M059J (cell line): ENCODE data around the genes INPP5J and RNF185.

GRCh38 chr22:30318711-30319510 lies 7.8 kb downstream of the TBC1D10A start:
- RAMPAGE, long total RNA, result no peak

- RAMPAGE, long total RNA, result no peak
These were observed 14.6 kb downstream of the SF3A1 start for GRCh38 chr22:30342057-30342600.

GRCh38 chr22:30408978-30409517 lies 12.2 kb downstream of the SEC14L2 start:
- RAMPAGE, long total RNA, result no peak

- RAMPAGE, long total RNA, result no peak
These were observed 11.9 kb upstream of the MTFP1 start for GRCh38 chr22:30413595-30414194.

GRCh38 chr22:30425966-30426845 lies 638 bp downstream of the MTFP1 start:
- RAMPAGE, long total RNA, result no peak

DNA sequence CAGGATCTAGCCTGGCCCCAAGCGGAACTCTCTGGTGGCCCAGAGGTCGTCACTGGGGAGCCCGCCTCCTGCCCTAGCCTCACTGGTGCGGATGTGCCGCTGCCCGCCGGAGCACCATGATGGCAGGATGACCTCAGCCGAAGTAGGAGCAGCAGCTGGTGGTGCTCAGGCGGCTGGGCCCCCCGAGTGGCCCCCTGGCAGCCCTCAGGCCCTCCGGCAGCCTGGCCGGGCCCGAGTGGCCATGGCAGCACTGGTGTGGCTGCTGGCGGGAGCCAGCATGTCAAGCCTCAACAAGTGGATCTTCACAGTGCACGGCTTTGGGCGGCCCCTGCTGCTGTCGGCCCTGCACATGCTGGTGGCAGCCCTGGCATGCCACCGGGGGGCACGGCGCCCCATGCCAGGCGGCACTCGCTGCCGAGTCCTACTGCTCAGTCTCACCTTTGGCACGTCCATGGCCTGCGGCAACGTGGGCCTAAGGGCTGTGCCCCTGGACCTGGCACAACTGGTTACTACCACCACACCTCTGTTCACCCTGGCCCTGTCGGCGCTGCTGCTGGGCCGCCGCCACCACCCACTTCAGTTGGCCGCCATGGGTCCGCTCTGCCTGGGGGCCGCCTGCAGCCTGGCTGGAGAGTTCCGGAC lies 900 bp downstream of the SLC35E4 start:
- RAMPAGE, long total RNA, result no peak

DNA sequence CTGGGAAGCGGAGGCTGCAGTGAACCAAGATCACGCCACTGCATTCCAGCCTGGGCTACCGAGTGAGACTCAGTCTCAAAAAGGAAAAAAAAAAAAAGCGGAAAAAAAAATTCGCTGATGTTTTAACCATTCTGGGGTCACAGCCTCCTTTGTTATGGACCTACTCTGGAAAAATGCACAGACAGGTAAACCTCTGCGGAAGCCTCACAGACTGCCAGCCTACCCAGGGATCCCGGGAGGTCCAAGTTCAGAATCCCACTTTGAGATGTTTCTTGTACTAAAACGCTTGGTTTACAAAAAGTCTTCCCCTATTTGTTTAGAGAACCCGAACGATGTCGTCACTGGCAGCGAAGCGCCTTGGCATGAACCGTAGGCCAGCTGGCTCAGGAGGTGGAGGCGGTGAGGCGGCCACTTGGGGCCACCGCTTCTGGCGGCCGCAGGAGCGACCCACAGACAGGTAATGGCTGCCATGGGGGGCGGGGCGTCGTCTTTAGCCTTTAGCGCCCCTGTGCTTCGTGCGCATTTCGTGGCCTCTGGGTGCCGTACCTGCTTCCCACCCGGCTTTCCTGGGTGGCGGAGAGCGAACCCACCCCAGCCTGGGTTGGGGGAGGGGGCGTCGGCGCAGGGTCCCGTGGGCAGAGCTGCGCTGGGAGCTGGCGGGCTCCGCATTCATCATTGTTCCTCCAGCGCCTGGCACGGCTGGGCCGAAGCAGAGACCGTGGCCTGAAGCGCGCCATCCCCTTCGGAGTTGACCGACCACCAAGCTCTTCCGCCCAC lies 598 bp upstream of the OSBP2 start:
- RAMPAGE, long total RNA, result no peak

- RAMPAGE, long total RNA, result no peak
These were observed 35.8 kb downstream of the MORC2 start for GRCh38 chr22:30932663-30933367.

DNA sequence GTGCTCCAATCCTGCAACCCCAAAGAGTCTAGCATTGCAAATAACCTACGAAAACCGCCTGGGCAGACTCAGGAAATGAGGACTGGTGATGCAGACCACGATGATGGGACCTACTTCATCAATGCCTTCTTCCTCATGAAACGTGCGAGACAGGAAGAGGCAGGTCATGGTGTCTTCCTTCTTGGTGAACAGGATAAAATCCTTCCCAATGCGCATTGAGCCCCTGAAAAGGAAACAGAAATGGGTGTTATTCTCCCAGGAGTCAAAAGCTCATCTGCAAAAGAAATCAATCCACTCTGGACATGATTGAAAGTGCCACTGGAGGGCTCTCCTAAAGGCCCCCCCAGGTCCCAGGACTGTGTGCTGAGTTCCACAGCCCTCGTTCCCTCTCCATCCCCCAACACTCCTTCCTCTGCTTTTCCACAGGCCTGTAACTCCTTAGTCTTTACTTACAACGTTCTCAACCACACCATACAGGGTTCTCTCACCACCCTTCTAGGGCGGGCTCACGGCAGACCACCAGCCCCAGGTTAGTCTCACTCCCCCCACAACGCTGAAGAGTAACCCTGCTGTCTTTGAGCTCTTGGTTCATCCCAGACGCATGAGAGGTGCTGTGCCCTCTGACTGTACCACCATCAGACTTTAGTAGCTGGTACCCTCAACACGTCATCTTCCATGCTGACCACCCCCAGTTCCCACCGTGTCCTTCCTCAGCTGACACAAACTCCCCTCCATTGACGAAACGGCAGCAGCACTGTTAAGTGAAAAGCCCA lies 22.2 kb downstream of the MORC2 start:
- RAMPAGE, long total RNA, result no peak

DNA sequence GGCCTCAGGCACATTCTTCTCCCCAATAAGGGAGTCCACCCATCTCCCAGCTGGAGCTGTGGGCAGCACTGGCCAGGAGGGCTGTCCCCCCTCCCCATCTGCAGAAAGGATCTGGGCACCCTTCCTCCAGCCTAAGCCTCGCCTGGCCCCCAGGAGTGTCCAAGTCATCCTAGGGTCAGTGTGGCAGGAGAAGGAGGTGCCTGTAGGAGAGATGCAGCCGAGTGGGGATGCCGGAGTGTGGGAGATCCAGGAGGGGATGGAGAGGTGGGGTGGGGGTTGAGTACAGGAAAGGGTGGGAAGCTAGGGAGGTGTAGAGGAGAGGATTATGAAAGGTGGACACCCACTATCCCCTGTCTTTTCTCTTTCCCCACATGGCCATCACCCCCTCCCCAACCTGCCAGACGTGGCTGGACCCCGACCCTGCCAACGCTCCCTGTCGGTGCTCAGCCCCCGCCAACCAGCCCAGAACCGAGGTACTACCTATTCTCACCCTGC lies 9.3 kb downstream of the SMTN start:
- RAMPAGE, long total RNA, result no peak

DNA sequence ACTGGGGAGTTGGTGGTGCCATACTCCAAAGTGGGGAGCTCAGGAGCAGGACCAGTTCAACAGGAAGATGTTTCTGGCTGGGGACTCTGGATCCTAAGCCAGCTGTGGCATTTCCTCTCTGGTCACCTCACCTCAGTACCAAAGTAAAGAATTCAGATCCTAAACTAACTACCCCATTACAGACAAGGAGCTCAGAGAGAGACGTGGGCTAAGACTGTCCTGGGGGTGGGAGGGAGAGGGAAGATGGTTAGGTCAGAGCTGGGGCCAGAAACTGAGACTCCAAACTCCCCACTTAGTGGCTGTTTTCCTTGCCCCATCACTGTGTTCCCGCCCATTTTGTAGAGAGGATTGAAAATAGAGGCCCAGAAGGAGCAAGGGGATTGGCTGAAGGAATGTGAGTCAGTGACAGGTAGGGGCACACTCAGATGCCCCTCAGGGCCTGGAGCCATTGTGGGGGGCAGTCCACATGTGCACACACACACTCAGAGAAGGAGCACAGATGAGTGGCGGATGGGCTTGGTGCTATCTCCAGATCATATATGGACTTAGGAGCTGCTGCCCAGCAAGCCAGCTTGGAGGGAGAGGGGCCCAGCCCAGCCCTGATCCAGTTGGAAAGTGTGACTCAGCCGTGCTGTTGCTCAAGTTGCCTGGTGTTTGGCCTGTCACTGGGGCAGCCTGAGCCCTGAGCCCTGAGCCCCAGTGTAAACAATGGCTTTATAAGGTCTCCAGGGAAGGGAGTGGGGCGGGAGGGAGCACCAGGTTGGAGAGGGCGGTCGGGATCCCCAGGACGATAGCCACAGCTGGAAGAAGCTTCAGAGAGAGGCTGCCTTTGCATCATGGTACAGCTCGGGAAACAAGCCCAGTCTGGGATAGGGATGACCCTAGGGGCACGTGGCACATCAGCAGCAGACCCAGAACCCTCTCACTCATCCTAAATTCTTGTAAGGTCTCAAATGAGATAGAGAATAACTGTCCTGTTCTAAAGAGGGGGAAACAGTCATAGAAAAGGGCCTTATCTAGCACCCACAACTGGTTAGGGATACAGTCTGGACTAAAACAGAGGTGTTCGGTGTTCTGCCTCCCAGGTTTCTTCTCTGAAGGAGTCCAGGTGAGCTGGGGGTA lies 5.0 kb downstream of the SELENOM start:
- RAMPAGE, long total RNA, result no peak

DNA sequence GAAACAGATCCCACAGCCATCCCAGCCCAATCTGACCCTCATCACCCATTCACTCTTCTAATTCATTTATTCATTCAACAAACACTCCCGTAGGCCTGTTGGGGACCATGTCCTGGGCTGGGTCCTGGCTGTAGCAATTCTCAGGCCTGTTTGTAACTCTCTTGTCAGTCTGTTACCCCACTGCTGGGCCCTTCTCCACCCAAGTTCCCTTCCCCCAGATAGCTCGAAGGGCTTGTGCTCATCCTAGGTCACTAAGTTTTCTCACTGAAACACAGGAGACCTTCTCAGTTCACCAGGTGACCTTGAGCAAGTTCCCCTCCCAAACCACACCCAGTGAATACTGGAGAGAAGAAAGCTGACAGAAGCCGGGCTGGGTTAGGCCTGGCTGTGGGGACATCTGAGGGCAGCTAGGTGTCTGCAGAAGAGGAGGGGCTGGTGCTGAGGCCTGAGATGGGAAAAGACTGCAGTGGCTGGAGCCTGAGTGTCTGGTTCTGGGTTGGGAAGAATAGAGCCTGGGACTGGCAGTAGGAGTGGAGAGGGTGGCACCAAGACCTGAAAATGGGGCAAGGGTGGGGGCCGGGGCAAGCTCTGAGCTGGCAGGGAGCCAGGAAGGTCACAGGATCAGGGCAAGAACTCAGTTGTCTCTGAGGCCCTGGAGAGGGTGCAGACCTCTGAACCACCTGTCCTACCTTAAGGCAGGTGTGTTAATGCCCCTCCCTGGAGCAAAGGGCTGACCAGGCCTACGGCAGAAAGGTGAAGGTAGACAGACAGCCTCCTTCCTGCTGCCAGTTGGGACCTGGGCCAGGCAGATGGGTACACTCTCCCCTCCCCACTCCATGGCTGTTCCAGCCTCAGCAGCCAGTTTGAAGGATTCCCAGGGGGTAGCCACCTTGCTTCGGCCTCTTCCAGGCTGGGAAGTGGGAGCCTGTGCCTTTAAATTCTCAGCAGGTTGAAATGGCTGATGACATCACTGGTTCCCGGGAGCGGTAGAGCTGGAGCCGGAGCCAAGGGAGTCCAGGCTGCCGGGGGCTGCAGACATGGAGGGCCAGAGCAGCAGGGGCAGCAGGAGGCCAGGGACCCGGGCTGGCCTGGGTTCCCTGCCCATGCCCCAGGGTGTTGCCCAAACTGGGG lies at the start of gene INPP5J:
Gene INPP5J, plus strand, starts transcription at position 989 of the 1,131 bp plus-strand sequence.
- RAMPAGE, long total RNA, result no peak

DNA sequence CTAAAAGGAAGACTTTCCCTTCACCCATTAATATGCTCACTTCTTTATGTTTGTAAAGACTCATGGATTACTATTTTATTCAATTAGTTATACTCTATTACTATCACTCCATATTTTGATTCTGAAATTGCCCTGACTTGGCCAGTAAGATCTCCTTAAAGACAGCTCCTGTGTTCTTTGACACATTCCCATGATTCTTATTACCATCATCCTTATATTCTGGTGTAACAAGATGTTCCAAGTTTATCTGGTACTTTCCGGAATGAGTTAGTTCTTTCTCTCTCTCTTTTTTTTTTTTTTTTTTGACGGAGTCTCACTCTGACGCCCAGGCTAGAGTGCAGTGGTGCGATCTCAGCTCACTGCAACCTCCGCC lies 570 bp upstream of the RNF185 start:
- RAMPAGE, long total RNA, result no peak

DNA sequence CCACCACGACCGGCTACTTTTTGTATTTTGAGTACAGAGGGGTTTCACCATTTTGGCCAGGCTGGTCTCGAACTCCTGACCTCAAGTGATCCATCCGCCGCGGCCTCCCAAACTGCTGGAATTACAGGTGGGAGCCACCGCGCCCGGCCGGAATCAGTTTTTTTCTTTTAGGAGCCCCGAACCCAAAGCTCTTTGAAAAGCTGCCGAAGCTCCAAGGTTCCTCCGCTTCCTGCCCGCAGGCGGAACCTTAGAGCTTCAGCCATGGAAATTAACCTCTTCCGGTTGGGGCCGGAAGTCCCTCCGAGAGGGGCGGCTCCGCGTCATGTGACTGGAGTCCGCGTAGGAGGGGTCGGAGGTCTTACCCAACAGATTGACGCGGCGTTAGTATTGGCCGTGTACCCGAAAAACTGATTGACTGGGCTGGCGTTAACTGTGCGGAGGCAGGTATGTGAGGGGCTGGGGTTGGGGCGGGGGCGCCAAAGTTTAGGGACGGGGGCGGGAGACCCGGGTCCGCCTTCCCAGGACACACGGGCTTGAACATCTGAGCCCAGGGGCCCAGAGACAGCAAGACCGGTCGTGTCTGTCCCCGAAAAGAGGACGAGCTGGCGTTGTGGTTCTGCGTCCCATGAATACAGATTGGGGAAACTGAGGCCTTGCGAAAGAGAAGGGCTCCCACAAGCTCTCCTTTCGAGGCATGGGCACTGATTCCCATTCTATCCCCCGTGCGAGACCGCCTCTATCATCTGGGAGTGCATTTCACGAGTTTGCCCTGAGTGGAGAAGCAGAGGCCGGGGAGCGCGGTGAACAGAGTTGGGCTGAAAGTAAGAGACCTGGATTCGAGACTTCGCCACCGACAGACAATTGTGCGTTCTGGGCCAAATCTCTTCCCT lies at the start of gene RNF185:
Gene RNF185, plus strand, starts transcription at position 323 of the 890 bp plus-strand sequence.
- RAMPAGE, long total RNA, result no peak

DNA sequence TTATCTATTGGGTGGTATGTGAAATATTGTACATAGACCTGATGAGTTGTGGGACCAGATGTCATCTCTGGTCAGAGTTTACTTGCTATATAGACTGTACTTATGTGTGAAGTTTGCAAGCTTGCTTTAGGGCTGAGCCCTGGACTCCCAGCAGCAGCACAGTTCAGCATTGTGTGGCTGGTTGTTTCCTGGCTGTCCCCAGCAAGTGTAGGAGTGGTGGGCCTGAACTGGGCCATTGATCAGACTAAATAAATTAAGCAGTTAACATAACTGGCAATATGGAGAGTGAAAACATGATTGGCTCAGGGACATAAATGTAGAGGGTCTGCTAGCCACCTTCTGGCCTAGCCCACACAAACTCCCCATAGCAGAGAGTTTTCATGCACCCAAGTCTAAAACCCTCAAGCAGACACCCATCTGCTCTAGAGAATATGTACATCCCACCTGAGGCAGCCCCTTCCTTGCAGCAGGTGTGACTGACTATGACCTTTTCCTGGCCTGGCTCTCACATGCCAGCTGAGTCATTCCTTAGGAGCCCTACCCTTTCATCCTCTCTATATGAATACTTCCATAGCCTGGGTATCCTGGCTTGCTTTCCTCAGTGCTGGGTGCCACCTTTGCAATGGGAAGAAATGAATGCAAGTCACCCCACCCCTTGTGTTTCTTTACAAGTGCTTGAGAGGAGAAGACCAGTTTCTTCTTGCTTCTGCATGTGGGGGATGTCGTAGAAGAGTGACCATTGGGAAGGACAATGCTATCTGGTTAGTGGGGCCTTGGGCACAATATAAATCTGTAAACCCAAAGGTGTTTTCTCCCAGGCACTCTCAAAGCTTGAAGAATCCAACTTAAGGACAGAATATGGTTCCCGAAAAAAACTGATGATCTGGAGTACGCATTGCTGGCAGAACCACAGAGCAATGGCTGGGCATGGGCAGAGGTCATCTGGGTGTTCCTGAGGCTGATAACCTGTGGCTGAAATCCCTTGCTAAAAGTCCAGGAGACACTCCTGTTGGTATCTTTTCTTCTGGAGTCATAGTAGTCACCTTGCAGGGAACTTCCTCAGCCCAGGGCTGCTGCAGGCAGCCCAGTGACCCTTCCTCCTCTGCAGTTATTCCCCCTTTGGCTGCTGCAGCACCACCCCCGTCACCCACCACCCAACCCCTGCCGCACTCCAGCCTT lies 12.1 kb downstream of the PIK3IP1 start:
- RAMPAGE, long total RNA, result no peak

DNA sequence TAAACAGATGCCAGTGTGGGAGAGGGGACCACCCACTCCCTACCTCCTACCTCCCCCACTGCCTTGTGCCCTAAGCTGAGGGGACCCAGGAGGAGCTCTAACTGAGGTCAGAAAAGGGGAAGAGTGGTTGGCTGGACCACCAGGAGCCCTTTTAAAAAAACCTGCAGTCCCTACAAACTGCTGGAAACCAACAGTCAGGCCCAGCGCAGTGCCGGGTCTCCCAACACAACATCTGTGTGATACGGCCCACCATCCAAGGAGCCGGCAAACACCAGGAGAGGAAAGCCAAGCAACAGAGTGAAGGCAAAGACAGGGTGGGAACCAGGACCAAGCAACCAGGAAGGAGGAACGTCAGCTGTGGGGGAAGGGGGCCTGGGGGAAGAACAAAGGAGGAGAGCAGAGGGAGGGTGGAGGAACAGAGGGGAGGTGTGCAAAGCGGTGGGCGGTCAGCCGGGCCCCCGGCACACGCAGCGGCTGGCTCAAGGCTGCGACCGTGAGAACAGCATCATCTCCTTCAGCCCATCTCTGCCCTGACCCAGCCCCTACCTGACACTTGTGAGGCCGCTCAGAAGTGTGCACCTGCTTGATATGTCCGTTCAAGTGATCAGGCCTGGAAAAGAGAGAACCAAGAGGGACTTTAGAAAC lies 3.7 kb downstream of the PATZ1 start:
- RAMPAGE, long total RNA, result no peak

DNA sequence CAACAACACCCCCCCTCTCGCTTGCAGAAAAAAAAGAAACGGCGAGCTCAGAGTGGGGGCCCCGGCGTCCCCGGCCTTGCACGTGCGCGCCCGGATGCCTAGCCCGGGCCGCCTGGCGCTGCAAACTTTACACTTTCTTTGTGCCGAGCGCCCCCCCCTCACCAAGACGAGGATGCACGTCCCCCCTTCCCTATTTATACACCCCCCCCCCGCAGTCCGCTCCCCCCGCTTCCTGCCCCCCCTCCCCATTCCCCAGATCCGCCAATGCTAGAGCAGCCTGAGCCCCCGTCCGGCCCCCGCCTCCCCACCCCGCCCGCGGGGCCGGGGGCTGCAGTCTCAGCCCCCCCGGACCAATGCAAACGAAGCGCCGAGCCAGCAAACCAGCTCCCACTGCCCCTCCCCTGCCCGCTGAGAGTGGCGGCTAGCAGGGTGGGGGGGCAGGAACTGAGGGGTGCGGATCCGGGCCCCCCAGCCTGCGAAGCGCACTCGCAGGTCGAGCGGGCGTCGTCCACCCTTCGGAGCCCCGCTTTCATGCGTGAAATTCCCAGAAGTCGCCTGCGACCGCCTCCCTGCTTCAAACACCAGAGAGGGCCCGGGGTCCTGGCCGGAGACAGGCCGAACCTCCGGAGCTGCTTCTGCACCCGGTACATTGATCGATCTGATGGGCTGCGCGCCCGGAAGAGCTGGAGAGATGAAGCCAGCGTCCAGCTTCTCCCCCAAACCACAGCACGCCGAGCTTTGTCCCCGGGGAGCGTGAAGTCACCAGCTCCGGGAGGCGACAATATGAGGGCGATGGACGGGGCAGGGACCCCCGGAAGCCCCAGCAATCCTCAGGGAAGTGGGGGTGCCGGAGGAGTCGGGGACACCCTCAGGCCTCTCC lies 501 bp upstream of the PATZ1 start:
- RAMPAGE, long total RNA, result no peak

DNA sequence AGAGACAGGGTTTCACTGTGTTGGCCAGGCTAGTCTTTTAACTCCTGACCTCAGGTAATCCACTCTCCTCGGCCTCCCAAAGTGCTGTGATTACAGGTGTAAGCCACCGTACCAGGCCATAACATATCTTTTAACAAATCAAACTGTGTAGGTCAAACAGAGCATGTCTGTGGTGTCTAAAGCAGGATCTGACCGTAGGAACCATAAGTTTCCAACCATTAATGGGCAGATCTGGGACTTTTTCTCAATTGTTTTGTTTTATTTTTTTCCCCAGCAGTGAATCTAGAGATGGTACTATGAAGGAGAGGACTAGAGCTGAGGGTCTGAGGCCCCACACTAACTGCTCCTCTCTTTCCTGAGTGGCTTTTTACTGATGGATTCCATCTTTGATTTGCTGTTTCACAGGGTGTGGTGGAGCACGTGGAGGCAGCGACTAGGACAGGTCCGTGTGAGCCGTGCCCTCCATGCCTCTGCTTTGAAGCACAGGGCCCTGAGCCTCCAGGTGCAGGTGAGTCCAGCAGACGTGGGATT lies 64.6 kb downstream of the SFI1 start:
- RAMPAGE, long total RNA, result no peak

DNA sequence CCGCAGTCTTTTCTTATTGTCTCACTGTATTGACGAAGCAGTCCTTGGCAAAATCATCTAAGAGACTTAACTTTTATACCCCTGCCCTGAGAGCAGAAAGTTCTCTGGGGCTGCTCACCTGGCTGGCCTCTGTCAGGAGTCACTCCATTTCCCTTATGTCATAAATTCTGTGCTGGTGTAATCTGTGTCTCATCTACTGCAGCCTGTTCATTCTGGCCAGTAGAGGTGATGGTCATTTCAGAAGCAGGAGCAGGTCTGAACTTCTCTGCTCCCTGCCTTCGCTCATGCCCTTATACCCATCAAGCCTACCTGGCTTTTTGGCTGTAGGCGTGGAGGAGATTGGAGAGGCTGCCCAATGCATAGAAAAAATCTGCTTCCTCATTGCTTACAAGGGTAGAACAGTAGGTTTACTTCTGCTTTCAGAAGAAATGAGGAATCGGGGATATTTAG lies 73.0 kb upstream of the YWHAH start:
- RAMPAGE, long total RNA, result no peak

GRCh38 chr22:31943729-31944180 lies 580 bp upstream of the YWHAH start:
- RAMPAGE, long total RNA, result no peak